Stomach (tissue), 7 donors: ENCODE measurements around a stretch of chr3.

DNA sequence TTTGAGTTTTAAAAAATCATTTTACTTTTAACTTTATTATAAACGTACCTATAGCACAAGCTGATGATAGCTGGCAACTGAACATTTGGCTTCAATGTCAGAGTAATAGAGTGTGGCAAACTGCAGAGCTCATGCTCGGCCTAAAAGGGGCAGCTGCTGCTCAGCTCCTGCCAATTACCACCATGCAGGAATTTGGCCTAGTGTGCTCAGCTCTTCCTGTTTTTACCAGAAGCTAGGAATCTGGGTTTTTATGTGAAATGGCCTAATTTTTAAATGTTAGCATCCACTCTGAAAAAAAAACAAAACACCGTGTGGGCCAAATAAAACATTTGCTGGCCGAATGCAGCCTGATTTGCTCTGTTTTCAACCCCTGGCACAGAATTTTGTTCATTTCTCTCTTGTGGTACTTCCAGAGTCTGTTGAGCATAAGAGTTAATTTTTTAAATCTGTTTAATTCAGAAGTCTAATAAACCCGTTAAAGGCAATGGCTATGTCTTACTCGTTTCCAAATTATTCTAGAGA is 1.8 kb downstream of the IFT122 start:
- PRO-cap: no peak
- RAMPAGE, long total RNA, 5 experiments: no peak in any of the 5 experiments
- RRBS: no CpG with 5 or more reads among the region's 6 CpGs

GRCh38 chr3:129449759-129450199 is 9.8 kb downstream of the IFT122 start:
- PRO-cap: no peak
- RAMPAGE, long total RNA, 5 experiments: no peak in any of the 5 experiments
- RRBS: no CpG with 5 or more reads among the region's 3 CpGs

GRCh38 chr3:129468911-129469726 is 29.1 kb downstream of the IFT122 start:
- PRO-cap: no peak
- RAMPAGE, long total RNA, 5 experiments: no peak in any of the 5 experiments
- RRBS: no CpG with 5 or more reads among the region's 2 CpGs

DNA sequence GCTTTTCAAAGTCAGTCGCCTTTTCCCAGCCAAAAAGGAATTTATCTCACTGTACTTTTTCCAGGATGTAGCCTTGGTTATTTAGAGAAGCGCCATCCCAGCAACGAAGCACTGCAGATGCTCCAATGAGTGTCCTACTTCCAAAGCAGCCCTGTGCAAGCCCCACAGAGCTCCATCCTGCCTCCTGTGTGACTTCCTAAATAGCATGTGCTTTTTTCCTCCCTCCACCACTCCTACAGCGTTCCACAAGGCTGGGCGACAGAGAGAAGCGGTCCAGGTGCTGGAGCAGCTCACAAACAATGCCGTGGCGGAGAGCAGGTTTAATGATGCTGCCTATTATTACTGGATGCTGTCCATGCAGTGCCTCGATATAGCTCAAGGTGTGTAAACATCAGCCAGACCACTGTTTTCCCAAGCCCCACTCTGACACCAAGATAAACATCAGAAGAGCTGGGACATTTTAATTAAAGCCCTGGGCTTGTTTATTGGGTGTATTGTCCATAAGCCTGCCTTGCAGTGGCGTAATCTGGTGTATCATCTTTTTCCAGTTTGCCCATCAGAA is 22.2 kb upstream of the RHO start:
- PRO-cap: no peak
- RAMPAGE, long total RNA, 5 experiments: no peak in any of the 5 experiments
- RRBS: no CpG with 5 or more reads among the region's 10 CpGs

- PRO-cap: no peak
- RAMPAGE, long total RNA, 5 experiments: no peak in any of the 5 experiments
- RRBS: no CpG with 5 or more reads among the region's 15 CpGs
These were observed 10.8 kb downstream of the H1-8 start for GRCh38 chr3:129553627-129554256.

DNA sequence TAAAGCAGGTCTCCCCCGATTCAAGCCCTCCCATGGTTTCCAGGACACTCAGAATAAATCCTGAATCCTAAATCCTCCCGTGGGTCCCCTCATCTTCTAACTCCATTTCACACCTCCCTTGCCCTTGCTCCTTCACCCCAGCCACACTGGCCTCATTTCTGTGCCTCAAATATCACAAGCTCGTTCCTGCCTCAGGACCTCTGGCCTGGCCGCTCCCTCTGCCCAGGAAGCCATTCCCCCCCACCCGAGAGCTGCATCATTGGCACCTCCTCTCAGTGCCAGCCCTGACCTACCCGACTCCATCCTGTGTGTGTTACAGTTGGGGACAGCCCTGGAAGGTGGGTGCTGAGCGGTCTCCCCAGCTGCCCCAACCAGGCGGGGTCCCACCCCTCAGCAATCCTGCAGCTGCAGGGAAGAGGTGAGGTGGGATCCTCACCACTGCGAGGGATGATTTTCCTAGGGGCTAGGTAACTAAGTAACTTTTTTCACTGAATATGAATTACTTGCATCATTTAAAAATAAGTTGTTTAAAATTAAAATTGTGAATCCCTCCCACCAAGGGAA is 14.5 kb downstream of the PLXND1 start:
- PRO-cap: no peak
- RAMPAGE, long total RNA, 5 experiments: no peak in any of the 5 experiments
- RRBS: no CpG with 5 or more reads among the region's 9 CpGs

DNA sequence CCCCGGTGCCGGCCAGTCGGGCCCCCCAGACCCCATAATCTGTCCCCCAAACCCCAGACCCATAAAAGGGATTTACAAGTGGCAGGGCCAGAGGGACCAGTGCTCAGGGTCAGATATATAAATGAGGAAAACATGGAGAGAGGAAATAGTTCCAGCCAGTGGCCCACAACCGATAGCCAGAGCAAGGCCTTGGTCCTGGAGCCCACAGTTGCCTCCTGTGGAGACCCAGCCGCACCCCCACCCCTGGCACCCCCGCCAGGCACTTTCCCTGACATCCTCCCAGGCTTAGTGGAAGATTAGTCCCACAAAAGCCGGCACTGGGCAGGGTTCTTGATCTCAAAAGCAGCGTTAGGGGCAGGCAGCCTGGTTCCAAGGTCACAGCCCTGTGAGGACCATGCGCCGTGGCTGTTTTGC is 1.0 kb upstream of the PLXND1 start:
- PRO-cap: no peak
- RAMPAGE, long total RNA, 5 experiments: no peak in any of the 5 experiments
- RRBS: no CpG with 5 or more reads among the region's 10 CpGs

DNA sequence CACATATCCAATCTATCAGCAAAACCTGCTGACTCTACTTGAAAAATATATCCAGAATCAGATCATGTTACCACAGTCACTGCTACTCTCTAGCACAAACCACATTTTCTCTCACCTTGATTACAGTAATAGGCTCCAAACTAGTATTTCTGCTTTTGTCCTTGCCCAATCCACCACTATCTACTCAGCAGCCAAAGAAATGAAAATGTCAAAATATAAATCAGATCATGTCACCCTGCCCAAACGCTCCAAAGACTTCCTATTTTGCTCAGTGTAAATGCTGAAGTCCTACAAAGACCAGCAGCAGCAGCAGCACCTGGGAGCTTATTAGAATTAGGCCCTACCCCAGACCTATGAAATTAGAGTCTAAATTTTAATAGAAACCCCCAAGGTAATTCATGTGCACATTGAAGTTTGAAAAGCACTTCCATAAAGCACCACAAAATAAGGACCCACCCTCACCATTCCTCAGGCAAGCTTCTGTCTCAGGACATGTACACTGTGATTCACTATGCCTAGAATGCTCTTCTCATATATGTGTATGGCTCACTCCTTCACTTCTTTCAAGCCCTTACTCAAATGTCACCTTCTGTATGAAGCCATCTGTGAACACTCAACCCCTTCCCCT is 15.0 kb downstream of the TMCC1 start:
- PRO-cap: no peak
- RAMPAGE, long total RNA, 5 experiments: no peak in any of the 5 experiments
- RRBS: no CpG with 5 or more reads among the region's 1 CpG

DNA sequence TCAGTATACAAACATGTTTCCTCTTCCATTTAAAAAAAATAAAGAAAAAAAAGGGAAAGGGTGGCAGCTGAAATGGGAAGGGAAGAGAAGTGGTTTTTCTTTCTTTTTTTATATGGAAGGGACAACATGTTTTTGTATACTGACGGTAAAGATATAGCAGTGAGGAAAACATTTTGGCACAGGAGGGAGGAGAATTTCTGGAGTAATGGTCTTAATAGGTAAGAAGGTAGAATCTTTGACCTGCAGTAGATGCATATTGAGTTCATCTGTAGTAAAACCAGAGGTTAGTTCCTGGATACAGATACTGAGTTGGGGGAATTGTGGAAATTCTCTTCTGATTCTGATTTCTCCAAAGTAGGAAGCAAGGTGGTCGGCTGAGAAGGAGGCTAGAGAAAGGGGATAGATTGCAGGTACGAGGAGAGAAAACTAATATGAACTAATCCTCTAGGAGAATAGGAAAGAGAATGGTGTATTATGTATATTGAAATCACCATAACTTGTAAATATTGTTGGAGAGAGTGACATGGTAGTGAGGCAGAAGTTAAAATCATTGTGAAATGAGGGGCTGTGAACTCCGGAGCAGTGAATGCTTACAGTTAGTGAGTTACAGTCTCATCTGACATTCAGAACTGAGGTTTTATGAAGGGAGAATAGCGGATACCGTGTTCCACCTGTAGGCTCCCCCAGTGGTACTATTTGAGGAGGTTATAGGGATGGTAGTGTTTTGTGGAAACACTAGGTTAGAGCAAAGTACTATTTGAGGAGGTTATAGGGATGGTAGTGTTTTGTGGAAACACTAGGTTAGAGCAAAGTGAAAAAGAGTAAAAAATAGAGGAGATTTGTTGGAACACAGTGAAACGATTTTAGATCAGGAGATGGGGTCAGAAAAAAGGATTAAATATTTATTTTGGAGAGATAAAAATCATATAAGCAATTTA is 34.8 kb downstream of the ASTE1 start:
- PRO-cap: no peak
- RAMPAGE, long total RNA, 5 experiments: start-site peak on the plus strand in 1 of 5 experiments, centred at position 157 of the sequence, 5 reads per replicate
- RRBS: no CpG with 5 or more reads among the region's 7 CpGs

- PRO-cap: no peak
- RAMPAGE, long total RNA, 5 experiments: no peak in any of the 5 experiments
- RRBS: no CpG with 5 or more reads among the region's 7 CpGs
These were observed 15.7 kb downstream of the NEK11 start for GRCh38 chr3:131042295-131042813.

DNA sequence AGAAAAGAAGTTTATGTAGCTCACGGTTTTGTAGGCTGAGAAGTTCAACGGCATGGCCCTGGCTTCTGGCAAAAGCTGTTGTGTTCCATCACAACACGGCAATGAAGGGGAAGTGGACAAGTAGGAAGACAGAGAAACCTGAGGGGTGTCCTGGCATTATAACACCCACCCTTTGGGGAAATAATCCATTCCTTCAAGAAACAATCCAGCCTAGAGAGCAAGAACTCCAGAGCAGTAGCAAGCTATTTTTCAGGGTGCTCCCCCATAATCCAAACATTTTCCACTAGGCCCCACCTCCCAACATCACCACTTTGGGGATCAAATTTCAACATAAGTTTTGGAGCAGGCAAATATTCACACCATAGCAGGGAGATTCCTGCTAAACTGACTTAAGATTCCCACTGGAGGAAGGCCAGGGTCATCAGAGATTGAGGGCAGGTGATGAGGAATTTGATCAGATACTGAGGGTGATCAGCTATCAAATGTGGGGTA is 30.4 kb upstream of the NUDT16 start:
- PRO-cap: no peak
- RAMPAGE, long total RNA, 5 experiments: no peak in any of the 5 experiments
- RRBS: no CpG with 5 or more reads among the region's 3 CpGs

- PRO-cap: no peak
- RAMPAGE, long total RNA, 5 experiments: no peak in any of the 5 experiments
- RRBS: no CpG with 5 or more reads among the region's 2 CpGs
These were observed 767 bp downstream of the MRPL3 start for GRCh38 chr3:131501956-131502452.

- PRO-cap: no peak
- RAMPAGE, long total RNA, 5 experiments: no peak in any of the 5 experiments
These were observed 123.8 kb upstream of the CPNE4 start for GRCh38 chr3:132158635-132159085.

- PRO-cap: unidirectional peak, minus-strand start at chr3:132554723
- RAMPAGE, long total RNA, 5 experiments: no peak in any of the 5 experiments
- RRBS: no CpG with 5 or more reads among the region's 7 CpGs
These were observed 42.6 kb upstream of the ACKR4 start for GRCh38 chr3:132554530-132554903.

DNA sequence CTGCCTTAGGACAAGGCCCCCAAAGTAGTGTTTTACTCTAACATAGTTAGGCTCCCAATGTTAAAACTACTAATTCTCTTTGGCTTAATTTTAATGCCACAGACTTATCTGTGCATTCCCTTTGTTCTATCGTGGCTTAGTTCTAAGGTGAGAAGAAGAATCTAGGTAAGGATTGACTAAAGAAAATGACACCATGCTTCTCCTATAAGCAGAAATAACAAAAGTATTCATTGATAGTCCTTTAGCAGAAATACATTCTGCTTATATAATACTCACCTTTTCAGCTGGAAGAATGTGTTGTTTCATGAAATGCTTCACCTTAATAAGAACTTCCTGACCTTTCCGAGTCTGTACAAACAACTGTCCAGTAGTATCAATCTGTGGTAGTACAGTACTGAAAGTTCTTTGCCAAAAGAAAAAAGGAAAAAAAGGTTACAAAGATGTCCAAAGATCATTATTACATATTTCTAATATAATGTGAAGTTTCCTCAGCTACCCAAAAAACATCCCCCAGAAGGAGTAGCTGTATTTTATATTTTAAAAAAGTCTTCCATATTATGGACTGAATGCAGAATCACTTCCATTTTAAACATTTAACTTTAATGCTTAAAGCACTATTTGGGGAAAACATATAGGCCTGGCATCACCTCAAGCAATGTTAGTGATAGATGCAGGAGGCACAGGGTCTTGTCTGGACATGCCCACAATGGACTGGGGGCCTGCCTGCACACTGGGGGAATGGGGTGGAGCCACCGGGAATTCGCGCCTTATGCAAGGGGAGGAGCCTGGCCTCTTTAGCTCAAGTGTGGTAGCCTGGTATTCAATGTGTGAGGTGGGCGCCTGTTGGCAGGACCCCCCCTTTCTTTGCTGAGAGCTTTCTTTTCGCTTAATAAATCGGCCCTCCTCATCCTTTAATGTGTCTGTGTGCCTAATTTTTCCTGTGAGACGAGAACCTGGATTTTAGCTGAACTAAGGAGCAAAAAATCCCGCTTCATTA is 29.6 kb downstream of the ACKR4 start:
- PRO-cap: no peak
- RAMPAGE, long total RNA, 5 experiments: no peak in any of the 5 experiments
- RRBS: no CpG with 5 or more reads among the region's 10 CpGs

GRCh38 chr3:132720364-132720577 is 1.9 kb downstream of the NPHP3 start:
- PRO-cap: no peak
- RAMPAGE, long total RNA, 5 experiments: no peak in any of the 5 experiments
- RRBS: no CpG with 5 or more reads among the region's 3 CpGs

- PRO-cap: no peak
- RAMPAGE, long total RNA, 5 experiments: no peak in any of the 5 experiments
- RRBS: no CpG with 5 or more reads among the region's 5 CpGs
These were observed 67.2 kb downstream of the BFSP2 start for GRCh38 chr3:133467002-133467609.

- PRO-cap: no peak
- RAMPAGE, long total RNA, 5 experiments: no peak in any of the 5 experiments
- RRBS: no CpG with 5 or more reads among the region's 2 CpGs
These were observed 32.4 kb upstream of the CDV3 start for GRCh38 chr3:133541054-133541471.

DNA sequence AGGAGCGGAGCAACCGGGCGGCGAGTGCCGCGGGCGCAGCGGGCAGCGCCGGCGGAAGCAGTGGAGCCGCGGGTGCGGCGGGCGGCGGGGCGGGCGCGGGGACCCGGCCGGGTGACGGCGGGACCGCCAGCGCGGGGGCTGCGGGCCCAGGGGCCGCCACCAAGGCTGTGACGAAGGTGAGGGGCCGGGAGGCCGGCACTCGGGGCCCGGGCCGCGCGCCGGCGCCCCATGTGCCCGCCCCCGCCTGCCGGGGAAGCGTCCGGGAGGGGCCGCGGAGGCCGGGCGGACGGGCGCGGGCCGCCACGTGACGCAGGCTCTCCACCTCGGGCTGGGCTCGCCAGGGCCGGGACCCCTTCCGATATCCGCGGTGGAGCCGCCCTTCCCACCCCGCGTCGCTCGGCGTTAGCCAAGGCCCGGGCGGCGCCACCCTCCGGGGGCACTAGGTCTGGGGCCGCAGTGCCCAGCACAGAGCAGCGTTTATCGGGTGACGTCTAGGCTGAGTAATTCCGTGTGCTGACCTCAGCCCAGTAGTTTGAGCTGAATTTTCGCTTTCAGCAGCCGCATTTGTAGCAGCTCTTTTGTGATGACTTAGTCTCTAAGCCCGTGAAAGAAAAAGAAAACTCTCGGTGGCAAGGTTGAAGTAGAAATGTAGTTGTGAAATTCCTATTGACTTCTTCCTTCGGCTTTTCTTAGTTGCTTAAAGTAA is 776 bp downstream of the CDV3 start:
- PRO-cap: bidirectional peak, plus-strand start at position 66 of the sequence, minus-strand start at position 62 of the sequence; bidirectional peak, plus-strand start at position 358 of the sequence, minus-strand start at position 246 of the sequence; bidirectional peak, plus-strand start at position 468 of the sequence, minus-strand start at position 441 of the sequence; bidirectional peak, plus-strand start at position 503 of the sequence, minus-strand start at position 507 of the sequence
- RAMPAGE, long total RNA, 5 experiments: start-site peak on the plus strand in 2 of 5 experiments, centred at positions 108 to 408 of the sequence, 14 to 22 reads per replicate
- RRBS: 1% methylated on average over 51 of the region's 80 CpGs

GRCh38 chr3:133655034-133655729 is 6.6 kb downstream of the TOPBP1 start:
- PRO-cap: no peak
- RAMPAGE, long total RNA, 5 experiments: start-site peak on the minus strand in 3 of 5 experiments, at chr3:133655308-133655710 at its widest, 10 to 26 reads per replicate
- RRBS: no CpG with 5 or more reads among the region's 5 CpGs